ENCODE results near the genes LSG1 and SLC51A.

DNA sequence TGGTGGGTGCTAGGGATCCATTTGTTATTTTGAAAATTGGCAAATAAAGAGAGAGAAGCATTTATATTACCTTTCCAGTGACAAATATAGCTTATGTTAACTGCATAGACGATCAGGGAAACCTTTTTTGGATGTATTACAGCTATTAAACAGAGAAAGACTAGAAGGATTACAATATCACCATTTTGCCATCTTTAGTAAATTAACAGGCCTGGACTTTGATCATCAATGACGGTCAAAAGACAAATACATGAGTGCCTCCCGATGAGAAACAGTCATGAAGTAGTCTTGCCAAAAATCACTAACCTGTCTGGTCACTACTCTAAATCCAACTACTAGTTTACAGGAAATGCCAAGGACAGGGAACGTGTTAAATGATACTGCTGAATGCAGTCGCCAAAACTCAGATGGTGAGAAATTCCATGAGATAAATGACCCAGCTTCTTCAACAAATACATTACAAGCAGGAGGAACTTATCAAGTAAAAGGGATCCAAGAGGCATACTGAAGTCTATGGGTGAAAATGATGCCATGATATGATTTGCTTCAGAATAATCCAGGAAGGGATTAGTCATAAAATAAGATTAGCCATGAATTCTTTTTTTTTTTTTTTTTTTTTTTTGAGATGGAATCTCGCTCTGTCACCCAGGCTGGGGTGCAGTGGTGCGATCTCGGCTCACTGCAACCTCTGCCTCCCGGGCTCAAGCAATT is 35.8 kb upstream of the ATP13A3 start:
- RRBS, result no CpG with 5 or more reads among the region's 9 CpGs

DNA sequence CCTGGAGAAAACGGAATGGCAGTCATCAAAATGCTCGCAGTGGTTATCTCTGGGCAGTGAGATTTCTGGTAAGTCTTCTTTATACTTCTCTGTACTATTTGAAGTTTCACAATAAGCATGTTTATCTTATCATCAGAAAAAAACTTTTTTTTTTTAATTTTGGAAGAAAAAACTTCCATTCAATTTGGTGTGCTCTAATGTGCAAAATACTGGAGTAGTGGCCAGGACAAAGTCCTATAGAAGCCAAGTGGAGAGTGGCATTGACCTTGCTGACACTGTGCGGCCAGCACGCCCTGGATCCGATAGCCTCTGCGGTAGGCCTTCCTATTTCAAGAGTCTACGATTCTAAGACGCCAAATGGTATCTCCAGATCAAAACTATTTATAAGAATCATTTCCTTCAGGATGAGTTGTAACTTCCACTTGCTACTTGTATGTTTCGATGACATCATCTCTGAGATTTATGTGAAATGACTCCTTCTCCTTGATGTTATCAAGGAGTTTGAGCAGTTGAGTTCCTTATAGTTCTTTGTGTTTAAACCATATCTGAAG is 72.0 kb downstream of the TMEM44 start:
- RRBS, result no CpG with 5 or more reads among the region's 9 CpGs

GRCh38 chr3:194582364-194582834 is 50.8 kb downstream of the TMEM44 start:
- RRBS, result 99% methylated on average over 6 of the region's 20 CpGs

GRCh38 chr3:194671595-194672811 is at the start of gene LSG1:
Gene LSG1, minus strand, starts transcription at chr3:194672191.
- RRBS, result 6% methylated on average over 5 of the region's 62 CpGs

DNA sequence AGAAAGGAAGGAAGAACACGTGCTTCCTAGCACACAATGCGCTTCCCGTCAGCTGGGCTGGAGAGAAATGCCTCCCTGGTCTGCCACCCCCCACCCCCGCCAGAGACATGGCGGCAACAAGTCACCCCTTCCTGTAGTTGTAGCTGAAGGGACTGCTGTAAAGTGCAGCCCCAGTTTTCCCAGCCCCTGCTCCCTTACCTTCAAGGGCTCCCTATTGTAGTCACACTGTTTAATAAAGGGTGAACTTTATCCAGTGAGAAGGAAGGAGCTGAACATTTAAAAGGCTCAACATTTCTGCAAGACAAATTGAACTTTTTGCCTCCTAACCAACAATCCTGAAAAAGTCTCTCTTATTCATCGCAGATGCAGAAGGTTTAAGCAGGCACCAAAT is 182.1 kb downstream of the FAM43A start:
- RRBS, result no CpG with 5 or more reads among the region's 6 CpGs

GRCh38 chr3:195002735-195003410 is 268.1 kb downstream of the XXYLT1 start:
- RRBS, result no CpG with 5 or more reads among the region's 12 CpGs

GRCh38 chr3:195030785-195031554 is 240.0 kb downstream of the XXYLT1 start:
- RRBS, result 59% methylated on average over 3 of the region's 17 CpGs

DNA sequence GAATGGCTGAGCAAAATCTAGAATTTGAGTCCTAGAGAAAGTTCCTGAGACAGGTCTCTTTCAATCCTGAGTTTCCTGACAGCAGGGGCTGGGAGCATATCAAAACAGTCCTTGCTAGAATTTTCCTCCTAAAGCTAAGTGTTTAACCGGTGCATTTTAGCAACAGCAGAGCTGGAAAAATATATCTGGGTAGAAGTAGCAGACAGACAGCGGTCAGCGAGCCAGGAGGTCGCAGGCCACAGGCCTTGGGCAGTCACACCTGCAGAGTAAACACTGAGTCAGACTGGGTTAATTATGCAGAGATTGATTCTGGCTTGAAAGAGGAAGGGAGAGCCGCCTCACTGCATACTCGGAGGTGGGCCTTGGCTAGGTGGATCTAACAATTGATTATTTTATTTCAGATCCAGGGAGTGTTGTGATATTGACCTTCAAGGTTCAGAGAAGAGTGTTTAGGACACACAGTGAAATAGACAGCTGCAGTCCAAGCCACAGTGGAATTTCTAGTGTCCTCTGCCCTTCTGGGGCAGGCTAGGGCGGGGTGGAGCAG is 237.5 kb downstream of the XXYLT1 start:
- RRBS, result no CpG with 5 or more reads among the region's 7 CpGs

GRCh38 chr3:195178018-195178880 is 92.7 kb downstream of the XXYLT1 start:
- RRBS, result no CpG with 5 or more reads among the region's 17 CpGs

DNA sequence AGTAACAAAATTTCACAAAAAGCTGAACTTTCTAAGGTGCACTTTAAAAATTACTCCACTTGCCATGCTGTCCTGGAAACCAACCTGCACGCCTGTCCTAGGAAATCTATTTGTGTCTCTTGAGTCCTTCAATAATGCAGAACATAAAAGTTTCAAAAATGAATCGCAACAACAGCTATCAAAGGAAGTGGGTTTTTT is 1.7 kb downstream of the ACAP2 start:
- RRBS, result no CpG with 5 or more reads among the region's 2 CpGs

DNA sequence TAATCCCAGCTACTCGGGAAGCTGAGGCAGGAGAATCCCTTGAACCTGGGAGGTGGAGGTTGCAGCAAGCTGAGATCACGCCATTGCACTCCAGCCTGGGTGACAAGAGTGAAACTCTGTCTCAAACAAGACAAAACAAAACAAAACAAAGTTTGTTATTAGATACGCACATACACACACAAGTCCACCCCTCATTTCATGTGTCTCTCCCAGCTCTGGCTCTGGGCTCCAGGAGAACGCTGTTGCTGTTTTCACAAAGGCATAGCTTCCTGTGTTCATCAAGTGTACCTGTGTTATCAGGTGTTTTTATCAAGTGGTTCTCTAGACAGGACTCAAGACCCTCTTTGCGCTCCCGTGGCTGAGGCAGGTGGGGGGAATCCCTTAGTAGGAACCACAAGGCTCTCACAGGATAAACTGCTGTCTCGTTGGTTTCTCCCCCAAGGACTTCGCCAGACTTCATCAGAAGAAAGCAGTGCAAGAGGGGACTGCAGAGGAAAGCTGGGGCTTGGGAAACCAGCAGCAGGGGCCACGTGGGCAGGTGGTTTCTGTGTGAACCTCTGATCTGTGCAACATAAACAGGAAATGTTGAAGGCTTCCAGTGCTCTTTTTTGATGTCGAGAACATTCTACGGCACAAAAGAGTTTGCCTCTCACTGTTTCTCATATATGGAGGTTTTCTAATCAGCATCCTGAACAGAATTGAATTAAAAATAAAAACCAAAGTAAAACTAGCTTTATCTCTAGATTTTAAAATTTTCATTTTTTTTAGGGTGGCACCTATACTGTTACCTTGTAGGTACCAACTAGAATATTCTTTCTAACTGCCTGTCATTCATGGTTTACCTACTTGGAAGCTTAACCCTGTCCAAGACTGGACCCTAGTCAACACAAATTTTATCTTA is 7.0 kb upstream of the PPP1R2 start:
- RRBS, result no CpG with 5 or more reads among the region's 11 CpGs

DNA sequence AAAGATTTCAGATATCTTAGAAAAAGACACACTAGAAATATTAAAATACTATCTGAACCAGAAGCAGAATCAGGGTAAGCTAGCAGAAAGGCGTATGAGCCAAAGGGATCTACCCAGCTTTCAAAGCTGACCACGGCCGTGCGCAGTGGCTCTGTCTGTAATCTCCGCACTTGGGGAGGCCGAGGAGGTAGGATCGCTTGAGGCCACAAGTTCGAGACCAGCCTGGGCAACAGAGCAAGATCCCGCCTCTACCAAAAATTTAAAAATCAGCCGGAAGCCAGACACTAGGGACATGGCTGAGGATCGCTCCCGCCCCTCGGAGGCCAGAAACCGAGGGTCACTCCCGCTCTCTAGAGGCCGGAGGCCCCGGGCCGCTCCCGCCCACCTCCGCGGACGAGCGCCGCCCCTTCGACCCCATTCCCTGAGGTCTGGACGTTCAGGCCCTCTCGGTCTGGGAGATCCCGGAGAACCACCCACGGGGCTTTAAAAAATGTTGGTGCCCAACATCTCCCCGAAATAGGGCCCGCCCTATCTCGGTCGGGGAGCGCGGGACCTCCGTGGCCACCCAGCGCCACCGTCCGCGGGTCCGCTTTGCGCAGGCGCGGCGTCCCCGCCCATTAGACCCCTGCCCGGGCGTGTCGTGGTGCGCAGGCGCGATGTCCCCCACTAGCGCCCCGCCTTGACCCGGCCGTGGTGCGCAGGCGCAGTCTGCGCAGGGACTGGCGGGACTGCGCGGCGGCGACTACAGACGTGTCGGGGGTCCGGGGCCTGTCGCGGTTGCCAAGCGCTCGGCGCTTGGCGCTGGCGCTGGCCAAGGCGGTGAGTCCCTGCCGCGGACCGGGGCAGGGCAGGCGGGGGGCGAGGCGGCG is 63.2 kb upstream of the MUC20 start:
- RRBS, result no CpG with 5 or more reads among the region's 82 CpGs

DNA sequence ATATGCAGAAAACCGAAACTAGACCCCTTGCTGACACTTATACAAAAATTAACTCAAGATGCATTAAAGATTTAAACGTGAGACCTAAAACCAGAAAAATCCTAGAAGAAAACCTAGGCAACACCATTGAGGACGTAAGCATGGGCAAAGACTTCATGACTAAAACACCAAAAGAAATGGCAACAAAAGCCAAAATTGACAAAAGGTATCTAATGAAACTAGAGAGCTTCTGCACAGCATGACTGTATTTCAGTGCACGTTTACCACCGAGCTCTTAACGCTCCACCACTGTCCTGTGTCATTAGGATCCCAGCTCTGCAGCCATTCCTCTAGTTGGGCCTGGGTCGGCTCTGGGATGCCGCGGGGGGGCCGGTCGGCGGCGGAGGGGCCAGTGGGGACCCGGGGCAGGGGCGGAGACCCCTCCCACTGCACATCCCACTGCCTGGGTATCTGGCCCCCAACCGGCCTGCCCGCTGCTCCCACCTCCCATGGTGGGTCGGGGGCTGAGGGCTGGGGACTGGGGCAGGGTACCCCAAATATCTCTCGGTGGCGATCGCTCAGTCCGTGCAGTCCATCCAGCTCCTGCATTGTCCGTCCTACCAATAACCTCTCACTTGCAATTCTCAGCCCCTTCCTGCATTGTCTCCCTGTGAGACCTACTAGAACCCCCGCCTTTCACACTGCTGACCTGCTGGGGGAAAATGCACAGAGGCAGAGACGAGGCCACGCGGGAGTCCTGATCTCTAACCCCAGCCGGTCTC is 24.2 kb upstream of the MUC20 start:
- RRBS, result 94% methylated on average over 3 of the region's 28 CpGs

GRCh38 chr3:195898355-195898810 is 10.0 kb downstream of the TNK2 start:
- RRBS, result 100% methylated on average over 1 of the region's 5 CpGs

DNA sequence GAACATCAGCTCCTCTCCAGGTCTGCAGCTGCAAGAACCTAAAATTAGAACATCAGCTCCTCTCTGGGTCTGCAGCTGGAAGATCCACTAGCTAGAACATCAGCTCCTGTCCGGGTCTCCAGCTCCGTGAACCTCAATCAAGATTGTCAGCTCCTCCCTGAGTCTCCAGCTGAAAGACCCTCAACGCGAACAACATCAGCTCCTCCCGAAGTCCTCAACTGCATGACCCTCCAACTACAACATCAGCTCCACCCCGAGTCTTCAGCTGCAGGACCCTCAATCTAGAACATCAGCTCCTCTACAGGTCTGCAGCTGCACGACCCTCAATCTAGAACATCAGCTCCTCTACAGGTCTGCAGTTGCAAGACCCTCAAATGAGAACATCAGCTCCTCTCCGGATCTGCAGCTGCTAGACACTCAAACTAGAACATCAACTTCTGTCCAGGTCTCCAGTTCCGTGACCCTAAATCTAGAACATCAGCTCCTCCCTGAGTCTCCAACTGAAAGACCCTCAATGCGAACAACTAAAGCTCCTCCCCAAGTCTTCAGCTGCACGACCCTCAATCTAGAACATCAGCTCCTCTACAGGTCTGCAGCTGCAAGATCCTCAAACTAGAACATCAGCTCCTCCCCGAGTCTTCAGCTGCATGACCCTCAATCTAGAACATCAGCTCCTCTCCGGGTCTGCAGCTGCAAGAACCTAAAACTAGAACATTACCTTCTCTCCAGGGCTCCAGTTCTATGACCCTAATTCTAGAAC is 35.5 kb upstream of the TNK2 start:
- RRBS, result no CpG with 5 or more reads among the region's 13 CpGs

GRCh38 chr3:196082711-196083116 is 824 bp upstream of the TFRC start:
- RRBS, result no CpG with 5 or more reads among the region's 5 CpGs

- RRBS, result 50% methylated on average over 18 of the region's 43 CpGs
Measured at GRCh38 chr3:196216082-196217115, at the start of gene SLC51A. Gene SLC51A, plus strand, starts transcription at chr3:196216534.

DNA sequence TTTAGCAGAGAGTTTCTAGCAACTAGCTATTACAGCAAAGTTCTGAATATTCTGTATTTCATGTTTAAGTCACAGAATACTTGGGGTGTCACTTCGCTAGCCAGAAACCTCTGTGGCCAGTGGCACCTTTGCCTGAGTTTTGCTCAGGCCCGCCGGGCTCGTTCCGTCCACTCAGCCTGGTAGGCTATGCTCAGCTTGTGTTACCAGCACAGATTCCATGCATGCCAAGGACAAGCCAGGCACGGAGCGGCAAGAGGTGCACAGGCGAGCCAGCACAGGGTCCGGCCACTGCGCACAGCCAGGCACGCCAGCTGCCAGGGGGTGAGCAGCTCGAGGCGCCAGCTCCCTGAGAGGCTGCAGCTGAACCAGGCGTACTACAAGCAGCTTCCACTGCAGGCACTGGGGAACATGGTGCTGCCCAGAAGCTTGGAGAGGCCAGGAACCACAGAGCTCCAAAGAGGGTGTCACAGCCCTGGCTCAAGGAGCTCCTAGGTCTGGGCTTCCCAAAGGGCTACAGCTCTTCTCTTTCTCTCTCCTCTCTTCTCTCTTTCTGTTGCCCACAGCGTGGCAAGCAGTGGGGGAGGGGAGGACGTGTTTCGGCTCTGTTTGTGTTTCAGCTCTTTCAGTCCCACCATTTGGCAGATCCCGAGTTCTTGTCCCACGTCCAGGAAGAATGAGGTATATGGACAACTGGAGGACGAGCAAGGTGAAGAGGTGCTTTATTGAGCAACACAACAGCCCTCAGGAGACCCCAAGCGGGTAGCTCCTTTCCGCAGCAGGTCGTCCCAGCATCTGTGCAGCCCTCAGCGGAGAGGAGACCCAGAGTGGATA is 14.6 kb downstream of the PCYT1A start:
- RRBS, result no CpG with 5 or more reads among the region's 24 CpGs

GRCh38 chr3:196292308-196292569 is 4.7 kb upstream of the PCYT1A start:
- RRBS, result no CpG with 5 or more reads among the region's 2 CpGs

DNA sequence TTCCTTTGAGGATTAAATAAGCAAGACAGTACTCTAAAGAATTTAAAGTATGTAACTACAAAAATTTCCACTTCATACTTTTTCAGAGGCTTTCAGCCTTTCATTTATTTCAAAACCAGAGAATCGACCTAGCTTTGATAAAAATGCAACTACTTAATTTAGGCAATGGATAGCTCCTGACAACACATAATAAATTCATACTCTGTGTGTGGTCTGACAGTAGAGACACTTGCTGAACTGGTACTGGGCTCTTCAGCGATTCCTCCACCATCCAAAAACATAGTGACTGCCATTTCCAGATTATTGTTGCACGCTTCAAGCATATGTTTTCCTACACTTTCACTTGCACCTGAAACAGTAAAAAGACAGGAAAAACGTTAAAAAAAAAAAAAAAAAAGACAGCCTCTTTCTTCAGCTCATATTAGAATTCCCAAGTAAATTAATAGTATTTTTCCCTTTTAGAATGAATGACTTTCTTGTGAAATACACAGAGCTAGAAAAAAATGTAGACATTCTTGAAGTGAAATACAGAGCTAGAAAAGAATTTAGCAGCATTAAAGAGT is 25.1 kb downstream of the UBXN7 start:
- RRBS, result no CpG with 5 or more reads among the region's 4 CpGs

Measured in OVCAR3 (cell line).